AG08470 (cell line): ENCODE data around the genes SPEM2, TNFSF12 and TP53.

DNA sequence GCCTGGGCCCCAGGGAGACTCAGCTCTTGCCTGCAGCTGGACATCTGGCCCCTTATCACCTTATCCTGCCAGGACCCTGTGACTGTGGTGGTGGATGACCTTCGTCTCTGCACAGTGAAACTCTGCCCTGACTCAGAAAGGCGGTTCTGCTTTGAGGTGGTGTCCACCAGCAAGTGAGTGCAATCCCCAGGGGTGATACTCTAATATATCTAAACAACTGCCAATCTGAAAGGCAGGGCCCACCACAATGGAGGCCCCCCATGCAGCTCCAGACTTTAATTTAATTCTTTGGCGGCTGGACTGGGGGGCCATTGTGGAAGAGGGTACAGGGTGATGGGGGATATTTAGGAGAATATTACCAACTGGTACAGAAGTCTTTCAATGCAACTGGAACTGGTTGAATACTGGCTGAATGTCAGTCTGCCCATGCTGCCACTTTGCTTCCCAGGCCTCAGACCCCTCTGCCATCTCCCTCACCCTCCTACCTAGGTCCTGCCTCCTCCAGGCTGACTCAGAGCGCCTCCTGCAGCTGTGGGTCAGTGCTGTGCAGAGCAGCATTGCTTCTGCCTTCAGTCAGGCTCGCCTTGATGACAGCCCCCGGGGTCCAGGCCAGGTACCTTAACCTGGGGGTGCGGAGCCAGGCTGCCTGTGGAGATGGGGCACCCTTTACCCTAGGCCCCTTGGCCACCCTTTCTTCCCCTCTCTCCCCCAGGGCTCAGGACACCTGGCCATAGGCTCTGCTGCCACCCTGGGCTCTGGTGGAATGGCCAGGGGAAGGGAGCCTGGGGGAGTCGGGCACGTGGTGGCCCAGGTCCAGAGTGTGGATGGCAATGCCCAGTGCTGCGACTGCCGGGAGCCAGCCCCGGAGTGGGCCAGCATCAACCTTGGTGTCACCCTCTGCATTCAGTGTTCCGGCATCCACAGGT is 5.4 kb upstream of the KCTD11 start:
- RRBS = 91% methylated on average over 1 of the region's 13 CpGs

- RRBS = 30% methylated on average over 34 of the region's 82 CpGs
These were observed 3.1 kb downstream of the TNK1 start for GRCh38 chr17:7383718-7384746.

GRCh38 chr17:7393781-7394053 is 608 bp downstream of the PLSCR3 start:
- RRBS = 2% methylated on average over 3 of the region's 11 CpGs

DNA sequence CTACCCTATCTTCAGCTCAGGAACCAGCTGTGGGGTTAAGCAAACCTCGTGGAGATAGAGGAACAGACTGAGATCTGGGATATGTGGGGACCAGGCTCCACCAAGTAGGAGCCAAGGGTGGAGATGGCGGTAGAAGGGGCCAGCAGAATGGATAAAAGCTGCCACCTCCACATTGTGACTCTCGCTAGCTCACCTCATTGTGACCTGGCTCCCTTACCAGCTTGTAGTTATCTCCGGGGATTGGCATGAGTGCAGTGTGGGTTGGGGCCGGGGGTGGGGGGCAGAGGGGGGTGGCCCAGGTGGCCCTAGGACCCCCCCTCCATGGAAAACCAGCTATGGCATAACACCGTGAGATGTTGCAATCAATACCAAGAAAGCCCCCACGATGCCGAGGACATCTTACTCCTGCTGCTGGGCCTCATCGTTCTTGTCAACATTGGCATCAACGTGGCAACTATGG is at the start of gene SPEM2:
TSS of gene SPEM2 (plus strand) at position 249 of the 460 bp plus-strand sequence.
- RRBS = no CpG with 5 or more reads among the region's 10 CpGs

DNA sequence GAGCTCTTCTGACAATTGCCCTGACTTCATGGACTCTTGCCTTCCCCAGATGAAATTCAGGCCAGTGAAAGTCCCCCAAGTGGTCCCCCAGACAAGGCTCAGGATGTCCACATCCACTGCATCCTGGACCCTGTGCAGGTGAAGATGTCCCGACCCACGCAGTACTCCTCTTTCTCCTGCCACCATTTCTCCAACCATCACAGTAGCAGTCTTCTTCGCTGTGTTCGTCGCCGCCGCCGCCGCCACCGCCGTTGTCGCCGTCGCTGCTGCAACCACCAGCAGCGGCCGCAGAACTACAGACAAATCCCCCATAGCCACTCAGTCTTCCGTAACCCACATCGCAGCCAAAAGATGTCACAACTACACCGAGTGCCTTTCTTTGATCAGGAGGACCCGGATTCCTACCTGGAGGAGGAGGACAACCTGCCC is 737 bp downstream of the SPEM2 start:
- RRBS = no CpG with 5 or more reads among the region's 20 CpGs

DNA sequence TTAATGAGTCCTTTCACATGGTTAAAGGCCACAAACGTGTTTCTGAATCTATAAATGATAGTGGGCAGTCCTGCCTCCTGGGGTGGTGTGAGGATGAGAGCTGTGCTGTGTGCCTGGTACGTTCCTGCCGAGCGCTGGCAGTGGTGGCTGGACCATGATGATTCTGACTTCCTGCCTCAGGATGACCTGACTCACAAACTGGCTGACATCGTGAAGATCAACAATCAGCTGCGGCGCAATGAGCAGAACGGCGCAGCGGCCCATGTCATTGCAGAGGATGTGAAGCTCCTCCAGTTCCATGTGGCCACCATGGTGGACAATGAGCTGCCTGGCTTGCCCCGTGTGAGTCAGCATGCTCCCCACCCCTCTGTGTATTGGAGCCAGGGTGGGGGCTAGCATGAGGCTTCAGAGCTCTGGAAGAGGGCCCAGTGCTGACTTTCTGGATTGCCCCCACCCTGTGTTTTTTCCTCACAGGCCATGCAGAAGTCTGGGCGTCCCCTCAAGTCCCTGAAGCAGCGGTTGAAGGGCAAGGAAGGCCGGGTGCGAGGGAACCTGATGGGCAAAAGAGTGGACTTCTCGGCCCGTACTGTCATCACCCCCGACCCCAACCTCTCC is 16.0 kb downstream of the SLC35G6 start:
- RRBS = no CpG with 5 or more reads among the region's 18 CpGs

GRCh38 chr17:7504650-7504996 is 23.4 kb downstream of the SLC35G6 start:
- RRBS = no CpG with 5 or more reads among the region's 5 CpGs

DNA sequence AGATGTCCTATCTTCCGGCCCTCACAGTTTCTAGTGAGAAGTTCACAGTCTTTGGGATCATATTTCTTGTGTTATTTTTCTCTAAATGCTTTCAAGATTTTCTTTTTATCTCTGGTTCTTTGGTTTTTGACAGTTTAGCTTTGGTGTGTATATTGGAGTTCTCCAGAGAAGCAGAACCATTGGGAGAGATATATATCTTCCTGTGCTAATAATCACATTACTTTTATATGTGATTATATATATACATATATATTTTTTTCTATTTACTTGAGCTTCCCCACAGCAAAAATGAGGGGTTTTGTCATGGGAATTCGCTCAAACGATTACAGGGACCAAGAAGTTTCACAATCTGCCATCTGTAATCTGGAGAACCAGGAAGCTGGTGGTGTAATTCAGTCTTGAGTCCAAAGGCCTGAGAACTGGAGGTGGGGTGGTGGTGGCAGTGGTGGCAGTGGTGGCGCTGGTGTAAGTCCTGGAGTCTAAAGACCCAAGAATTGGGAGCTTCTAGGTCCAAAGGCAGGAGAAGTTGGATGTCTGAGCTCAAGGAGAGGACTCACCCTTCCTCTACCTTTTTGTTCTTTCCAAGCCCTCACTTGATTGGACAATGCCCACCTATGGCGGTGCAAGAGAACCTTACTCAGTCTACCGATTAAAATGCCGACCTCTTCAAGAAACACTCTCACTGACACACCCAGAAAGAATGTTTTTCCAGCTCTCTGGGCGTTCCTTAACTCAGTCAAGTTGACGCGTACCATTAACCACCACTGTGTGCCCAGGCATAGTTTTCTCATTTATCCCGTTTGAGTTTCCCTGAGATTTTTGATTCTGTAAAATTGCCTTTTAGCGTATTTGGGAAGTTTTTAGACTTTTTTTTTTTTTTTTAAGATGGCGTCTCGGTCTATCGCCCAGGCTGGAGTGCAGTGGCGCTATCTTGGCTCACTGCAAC is 32.9 kb upstream of the TNFSF12 start:
- RRBS = no CpG with 5 or more reads among the region's 16 CpGs

DNA sequence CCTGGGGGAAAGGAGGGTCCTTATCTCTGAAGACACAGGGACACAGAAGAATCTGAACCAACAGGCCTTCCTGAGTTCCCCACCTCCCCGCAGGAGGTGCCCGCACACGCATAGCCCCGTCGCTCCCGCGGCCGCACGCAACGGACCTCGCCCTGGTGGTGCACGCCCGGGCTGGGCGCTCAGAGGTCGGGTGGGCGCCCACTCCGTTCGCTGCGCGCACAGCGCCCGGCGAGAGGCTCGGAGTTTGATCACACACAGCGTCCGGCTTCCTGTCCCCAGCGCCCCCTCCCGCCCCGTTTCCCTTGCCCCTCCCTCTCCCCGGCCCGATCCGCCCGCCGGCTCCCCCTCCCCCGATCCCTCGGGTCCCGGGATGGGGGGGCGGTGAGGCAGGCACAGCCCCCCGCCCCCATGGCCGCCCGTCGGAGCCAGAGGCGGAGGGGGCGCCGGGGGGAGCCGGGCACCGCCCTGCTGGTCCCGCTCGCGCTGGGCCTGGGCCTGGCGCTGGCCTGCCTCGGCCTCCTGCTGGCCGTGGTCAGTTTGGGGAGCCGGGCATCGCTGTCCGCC is at the start of gene TNFSF12:
TSS of gene TNFSF12 (plus strand) at position 313 of the 564 bp plus-strand sequence.
- RRBS = 5% methylated on average over 29 of the region's 56 CpGs

DNA sequence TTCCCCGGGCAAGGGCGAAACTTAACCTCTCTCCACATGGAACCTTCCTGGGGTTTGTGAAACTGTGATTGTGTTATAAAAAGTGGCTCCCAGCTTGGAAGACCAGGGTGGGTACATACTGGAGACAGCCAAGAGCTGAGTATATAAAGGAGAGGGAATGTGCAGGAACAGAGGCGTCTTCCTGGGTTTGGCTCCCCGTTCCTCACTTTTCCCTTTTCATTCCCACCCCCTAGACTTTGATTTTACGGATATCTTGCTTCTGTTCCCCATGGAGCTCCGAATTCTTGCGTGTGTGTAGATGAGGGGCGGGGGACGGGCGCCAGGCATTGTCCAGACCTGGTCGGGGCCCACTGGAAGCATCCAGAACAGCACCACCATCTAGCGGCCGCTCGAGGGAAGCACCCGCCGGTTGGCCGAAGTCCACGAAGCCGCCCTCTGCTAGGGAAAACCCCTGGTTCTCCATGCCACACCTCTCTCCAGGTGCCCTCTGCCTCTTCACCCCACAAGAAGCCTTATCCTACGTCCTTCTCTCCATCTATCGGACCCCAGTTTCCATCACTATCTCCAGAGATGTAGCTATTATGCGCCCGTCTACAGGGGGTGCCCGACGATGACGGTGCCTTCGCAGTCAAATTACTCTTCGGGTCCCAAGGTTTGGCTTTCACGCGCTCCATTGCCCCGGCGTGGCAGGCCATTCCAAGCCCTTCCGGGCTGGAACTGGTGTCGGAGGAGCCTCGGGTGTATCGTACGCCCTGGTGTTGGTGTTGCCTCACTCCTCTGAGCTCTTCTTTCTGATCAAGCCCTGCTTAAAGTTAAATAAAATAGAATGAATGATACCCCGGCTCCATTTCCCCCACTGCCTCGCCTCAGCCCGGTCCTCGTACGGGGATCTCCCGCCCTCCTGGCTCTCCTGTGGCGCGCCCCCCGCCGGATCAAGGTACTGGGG is 680 bp upstream of the SENP3 start:
- RRBS = under 1% methylated on average over 5 of the region's 47 CpGs

DNA sequence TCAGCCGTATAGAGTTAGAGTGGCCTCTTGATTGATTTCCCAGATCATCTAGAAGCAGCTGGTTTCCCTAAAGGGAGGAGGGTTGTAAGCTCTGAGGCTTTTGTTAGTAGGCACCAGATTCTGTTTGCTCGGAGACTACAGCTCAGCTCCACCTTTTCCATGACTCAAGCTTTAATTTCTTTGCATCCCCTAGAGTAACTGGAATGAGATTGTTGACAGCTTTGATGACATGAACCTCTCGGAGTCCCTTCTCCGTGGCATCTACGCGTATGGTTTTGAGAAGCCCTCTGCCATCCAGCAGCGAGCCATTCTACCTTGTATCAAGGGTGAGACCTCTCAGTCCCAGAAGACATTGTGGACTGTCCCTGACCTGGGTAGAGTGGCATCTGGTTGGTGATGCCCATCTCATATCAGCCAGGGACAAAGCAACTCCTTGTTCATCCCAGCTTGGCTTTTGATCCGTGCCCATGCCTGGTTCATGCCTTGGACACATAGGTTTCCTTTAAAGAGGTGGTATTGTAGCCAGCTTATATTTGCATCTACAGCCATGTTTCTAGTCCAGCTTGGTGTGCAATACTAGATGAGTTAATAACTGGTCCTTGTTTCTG is 1.8 kb downstream of the EIF4A1 start:
- RRBS = no CpG with 5 or more reads among the region's 8 CpGs

- RRBS = no CpG with 5 or more reads among the region's 7 CpGs
These were observed 17.8 kb downstream of the ATP1B2 start for GRCh38 chr17:7668490-7669040.

DNA sequence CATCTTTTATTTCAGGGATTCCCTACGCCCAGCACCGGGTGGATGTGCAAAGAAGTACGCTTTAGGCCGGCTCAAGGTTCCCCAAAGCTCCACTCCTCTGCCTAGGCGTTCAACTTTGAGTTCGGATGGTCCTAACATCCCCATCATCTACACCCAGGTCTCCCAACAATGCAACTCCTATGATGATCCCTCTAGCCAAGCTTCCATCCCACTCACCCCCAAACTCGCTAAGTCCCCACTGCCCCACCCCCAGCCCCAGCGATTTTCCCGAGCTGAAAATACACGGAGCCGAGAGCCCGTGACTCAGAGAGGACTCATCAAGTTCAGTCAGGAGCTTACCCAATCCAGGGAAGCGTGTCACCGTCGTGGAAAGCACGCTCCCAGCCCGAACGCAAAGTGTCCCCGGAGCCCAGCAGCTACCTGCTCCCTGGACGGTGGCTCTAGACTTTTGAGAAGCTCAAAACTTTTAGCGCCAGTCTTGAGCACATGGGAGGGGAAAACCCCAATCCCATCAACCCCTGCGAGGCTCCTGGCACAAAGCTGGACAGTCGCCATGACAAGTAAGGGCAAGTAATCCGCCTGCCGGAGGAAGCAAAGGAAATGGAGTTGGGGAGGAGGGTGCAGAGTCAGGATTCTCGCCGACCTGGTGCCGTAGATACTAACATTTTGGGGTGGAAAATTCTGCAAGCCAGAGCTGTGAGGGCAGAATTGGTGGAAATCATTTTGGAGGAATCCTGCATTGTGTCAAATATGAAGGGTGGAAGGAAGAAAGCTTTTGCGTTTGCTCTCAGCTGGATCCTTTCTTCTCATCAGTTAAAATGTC is at the start of gene TP53:
TSS of gene TP53 (minus strand) at position 453 of the 823 bp plus-strand sequence.
- RRBS = no CpG with 5 or more reads among the region's 29 CpGs

DNA sequence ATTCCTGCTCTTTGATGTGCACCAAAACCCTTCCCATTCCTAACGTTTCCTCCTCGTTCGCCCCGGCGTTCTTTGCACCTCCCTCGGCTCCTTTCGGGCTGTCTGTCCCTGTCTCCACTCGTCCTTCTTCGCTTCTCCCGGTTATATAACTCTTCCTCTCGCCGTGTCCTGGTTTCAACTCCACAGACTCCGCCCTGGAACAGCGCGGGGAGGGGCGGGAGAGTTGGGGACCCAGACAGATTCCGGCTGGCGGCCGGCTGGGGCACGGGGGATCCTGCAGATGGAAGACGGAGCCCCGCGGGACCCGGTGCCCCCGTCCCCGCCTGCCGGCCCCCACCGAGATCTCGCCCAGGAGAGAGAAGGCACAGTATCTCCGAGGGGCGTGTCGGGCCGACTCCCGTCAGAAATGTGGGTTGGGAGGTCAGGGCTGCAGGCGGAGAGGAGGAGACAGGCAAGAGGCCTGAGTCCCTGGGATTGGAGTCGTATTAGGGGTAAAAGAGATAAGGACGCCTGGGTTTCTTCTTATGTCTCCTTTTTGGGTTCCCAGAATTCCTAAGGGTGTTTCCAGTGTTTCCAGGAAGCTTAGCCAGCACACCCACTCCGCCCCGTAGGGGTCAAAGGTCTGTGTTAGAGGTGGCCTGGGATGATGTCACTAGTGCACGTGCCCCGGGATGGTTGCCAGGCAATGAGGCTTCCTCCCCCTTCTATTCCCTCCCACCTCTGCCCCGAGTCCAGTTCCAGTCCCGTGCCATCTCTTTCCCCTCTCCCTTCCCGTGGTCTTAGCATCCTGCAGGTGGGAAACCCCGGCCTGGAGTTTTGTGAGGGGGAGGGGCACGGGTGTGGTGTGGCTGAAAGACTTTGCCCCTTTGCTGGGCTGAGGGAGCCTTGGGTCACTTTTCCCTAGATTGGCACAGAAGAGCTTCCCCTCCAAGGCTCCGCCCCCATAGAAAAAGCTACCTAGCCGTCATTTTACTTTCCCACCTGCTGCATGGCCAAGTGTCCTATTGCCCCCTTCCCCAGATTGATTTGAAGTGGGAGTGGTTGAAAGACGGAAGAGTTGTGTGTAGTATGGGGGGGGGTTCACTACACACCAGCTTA is 2.5 kb downstream of the KDM6B start:
- RRBS = under 1% methylated on average over 20 of the region's 49 CpGs

- RRBS = 82% methylated on average over 12 of the region's 34 CpGs
These were observed 7.6 kb upstream of the TMEM88 start for GRCh38 chr17:7847147-7847794.

DNA sequence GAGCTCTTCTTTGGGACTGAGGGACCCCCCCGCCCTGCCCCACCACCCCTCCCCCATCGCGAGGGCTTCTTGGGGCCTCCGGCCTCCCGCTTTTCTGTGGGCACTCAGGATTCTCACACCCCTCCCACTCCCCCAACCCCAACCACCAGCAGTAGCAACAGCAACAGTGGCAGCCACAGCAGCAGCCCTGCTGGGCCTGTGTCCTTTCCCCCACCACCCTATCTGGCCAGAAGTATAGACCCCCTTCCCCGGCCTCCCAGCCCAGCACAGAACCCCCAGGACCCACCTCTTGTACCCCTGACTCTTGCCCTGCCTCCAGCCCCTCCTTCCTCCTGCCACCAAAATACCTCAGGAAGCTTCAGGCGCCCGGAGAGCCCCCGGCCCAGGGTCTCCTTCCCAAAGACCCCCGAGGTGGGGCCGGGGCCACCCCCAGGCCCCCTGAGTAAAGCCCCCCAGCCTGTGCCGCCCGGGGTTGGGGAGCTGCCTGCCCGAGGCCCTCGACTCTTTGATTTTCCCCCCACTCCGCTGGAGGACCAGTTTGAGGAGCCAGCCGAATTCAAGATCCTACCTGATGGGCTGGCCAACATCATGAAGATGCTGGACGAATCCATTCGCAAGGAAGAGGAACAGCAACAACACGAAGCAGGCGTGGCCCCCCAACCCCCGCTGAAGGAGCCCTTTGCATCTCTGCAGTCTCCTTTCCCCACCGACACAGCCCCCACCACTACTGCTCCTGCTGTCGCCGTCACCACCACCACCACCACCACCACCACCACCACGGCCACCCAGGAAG is 6.9 kb upstream of the TMEM88 start:
- RRBS = 81% methylated on average over 5 of the region's 26 CpGs

DNA sequence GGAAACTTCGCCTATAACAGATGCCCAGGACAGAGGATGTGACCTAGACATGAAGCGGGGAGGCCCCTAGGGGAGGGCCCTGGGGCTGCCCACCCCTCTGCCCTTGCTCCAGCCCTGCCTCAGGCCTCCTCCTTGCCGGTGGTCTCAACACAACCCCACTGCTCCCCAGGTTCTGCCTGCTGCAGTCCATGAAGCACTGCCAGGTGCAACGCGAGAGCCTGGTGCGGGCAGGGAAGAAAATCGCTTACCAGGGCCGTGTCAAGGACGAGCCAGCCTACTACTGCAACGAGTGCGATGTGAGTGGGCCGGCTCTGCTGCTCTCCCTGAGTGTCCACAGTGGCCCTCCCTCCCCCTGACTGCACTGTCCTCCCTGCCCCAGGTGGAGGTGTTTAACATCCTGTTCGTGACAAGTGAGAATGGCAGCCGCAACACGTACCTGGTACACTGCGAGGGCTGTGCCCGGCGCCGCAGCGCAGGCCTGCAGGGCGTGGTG is 2.0 kb upstream of the TMEM88 start:
- RRBS = 90% methylated on average over 5 of the region's 21 CpGs

DNA sequence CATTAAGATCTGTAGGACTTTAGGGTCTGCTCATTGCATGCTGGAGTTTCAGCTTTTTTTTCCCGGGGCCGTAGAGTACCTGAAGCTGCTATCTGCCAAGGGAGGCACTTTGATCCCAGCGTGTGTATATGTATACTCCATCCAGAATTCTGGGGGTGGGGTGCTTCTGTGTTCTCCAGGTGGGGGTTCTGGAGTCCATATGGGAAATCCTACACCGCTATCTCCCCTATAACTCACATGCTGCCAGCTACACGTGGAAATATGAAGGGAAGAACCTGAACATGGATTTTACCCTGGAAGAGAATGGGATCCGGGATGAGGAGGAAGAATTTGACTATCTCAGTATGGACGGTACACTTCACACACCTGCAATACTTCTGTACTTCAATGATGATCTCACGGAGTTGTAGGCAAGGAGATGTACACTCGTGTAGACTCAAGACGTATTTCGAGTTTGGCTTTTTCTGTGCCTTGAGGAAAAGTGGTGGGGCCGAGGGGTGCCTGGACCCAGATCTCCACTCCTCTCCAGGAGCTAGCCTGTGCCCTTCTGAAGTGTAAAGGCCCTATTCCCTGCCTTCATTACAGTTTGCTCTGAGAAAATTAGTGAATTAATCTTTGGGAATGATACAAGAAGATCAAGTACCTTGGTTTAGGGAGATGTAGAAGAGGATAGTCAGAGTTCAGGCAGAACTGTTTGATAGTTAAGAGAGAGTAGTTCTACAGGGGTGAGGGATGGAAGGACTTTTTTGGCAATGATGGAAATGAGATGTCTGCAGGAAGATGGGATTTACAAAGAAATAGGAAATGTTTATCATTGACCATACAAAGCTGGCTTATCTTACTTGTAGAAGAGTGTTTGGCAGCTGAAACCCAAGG is 1.6 kb downstream of the CYB5D1 start:
- RRBS = 67% methylated on average over 1 of the region's 12 CpGs

GRCh38 chr17:7884483-7885746 is 3.7 kb upstream of the CHD3 start:
- RRBS = 2% methylated on average over 22 of the region's 143 CpGs

- RRBS = no CpG with 5 or more reads among the region's 7 CpGs
These were observed 15.9 kb downstream of the GUCY2D start for GRCh38 chr17:8018148-8018900.